Camera-type eye (tissue), 1 donor: ENCODE measurements around the genes PPFIA2 and RASSF9.

DNA sequence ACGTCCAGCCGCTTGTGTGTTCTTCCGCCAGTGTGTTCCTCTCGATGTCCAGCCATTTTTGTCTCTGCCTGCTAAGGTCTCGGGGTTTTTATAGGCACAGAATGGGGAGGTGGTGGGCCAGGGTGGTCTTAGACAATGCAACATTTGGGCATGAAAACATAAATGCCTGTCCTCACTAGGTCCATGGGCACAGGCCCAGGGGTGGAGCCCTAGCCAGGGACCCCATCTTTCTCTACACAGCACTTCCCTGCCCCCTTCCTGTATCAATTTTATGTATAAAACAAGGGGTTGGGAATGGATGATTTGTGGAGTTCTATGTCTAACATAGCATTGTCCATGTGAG is 3.3 kb downstream of the NAV3 start:
- RAMPAGE, long total RNA = no peak

- RAMPAGE, long total RNA = no peak
These were observed 63.2 kb downstream of the NAV3 start for GRCh38 chr12:77893766-77894476.

DNA sequence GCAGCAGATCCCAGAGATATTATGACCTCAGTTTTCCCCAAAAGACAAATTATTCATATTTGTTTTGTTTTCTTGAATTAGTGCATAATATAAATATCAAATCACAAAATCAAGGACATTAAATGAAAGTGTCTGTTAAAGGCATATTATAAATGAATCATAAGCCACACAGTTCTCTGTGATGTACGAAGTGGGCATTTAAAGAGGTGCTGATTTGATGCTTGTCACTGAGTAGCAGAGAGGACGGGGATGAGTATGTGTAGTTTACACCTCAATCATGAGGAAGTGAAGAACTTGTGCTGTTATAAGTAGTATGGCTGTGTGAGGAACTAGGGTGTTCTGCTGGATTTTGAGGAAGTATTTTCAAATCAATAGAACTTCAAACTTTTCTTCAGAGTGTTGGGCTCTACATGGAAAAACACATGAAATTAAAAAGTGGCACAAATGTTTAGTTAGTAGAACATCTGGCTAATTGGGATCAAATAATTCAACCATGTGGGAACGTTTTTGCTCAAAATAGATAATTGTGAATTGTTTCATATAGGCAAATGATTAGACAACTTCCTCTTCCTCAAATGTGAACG is 168.3 kb downstream of the NAV3 start:
- RAMPAGE, long total RNA = no peak

GRCh38 chr12:78864125-78864527 is 448 bp upstream of the SYT1 start:
- RAMPAGE, long total RNA = no peak

DNA sequence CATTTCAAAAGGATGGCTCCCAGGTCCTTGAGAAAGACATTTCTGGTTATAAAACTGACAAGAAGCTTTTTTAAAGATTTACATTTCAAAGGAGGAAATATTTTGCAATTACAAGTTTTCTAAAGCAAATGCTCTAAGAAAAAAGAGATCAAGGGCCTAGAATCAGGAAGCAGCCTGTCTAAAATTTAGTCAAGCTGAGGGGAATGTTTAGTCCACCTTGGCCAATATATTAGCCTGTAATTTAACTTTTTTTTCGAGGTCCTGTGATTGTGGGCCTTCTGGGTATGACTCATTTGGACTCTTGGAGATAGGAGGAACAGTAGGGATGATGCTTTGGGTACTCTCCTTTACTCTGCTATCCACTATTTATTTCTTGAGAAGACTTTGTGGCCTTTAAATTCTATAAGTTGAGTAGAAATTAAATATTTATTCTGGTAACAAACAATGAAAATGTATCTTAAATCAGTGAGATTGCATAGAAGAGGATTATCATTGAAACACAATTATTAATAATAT is 72.5 kb downstream of the SYT1 start:
- RAMPAGE, long total RNA = no peak

GRCh38 chr12:79415702-79416015 is 275.1 kb downstream of the PAWR start:
- RAMPAGE, long total RNA = no peak

DNA sequence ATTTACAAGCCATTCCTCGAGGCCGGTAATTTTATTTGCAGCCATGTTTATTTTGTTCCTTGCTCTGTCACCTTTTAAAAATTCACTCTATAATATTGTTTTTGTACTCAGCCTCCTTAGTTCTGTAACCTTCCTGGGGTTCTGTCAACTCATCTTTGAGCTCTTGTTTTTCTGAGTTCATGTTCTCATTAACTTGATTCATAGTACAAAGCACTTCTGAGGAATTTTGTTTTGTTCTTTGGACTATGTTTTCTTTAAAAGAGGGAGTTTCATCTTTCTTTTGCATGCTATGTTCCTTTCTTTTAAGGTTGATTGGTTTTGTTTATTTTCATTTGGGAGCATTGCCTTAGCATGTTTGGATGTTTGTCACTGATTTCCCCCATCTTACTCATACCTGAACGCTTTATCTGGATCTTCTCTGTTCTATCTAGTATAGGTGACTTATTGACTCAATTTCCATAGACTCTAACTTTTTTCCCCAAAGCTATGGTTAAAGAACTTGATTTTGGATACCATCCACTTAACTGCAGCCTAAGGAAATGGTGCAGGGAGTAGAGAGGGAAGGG is 268.6 kb downstream of the PAWR start:
- RAMPAGE, long total RNA = no peak

DNA sequence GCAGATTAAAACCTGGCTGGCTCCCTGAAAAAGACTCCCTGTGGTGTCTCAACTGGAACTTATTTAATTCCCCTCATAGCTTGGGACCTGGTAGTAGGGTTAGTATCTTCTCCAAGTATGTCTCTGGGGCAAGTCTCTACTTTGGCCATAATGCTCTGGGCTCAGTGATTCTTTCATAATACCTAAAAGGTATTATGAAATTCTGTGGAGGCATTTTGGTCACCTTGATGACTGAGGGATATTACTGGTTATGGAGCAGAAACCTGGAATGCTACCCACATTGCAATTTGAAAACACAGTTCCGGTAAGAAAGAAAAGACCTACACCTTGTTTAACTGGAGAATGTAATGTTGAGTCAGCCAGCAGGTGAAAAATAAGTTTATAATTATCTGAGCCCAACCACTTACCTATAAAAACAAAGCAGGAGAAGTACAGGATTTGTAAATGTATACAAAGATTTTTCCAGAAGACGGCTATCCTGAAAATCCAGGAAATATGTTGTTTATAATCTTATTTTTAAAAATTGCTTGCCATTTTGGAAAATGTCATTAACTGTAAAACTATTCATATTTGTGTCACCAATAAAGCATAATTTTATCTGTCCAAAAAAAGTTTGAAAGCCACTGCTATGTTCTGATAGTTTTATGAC is 55.5 kb downstream of the PAWR start:
- RAMPAGE, long total RNA = no peak

- RAMPAGE, long total RNA = no peak
These were observed 3.7 kb downstream of the OTOGL start for GRCh38 chr12:80103075-80103491.

- RAMPAGE, long total RNA = no peak
These were observed 150.7 kb downstream of the OTOGL start for GRCh38 chr12:80250078-80250487.

GRCh38 chr12:80697269-80697784 is 10.1 kb upstream of the MYF6 start:
- RAMPAGE, long total RNA = no peak

- RAMPAGE, long total RNA = no peak
These were observed 20.1 kb downstream of the LIN7A start for GRCh38 chr12:80917573-80918104.

- RAMPAGE, long total RNA = no peak
These were observed 1.2 kb downstream of the LIN7A start for GRCh38 chr12:80936130-80937412.

- RAMPAGE, long total RNA = no peak
These were observed at the start of gene PPFIA2 for GRCh38 chr12:81759024-81759840. Gene PPFIA2 (minus strand): TSS chr12:81759350.

DNA sequence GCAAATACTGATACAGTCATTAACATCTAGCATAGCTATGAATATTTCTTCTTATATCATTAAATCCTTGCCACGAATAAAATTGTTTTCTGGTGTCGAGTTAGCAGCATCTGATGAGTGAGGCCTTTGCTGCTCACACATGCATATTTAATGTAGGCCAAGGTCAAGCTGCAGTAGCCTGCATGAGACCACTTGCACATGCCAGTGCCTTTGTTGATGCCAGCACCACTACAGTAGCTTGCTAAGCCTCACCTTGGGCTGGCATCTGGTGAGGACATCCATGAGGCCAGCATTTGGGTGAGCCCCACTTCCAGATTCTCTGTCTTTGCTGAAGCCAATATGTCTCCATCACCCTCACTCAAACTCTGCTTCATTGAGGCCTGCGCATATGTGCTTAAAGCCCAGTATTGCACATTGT is 8.1 kb downstream of the CCDC59 start:
- RAMPAGE, long total RNA = no peak

DNA sequence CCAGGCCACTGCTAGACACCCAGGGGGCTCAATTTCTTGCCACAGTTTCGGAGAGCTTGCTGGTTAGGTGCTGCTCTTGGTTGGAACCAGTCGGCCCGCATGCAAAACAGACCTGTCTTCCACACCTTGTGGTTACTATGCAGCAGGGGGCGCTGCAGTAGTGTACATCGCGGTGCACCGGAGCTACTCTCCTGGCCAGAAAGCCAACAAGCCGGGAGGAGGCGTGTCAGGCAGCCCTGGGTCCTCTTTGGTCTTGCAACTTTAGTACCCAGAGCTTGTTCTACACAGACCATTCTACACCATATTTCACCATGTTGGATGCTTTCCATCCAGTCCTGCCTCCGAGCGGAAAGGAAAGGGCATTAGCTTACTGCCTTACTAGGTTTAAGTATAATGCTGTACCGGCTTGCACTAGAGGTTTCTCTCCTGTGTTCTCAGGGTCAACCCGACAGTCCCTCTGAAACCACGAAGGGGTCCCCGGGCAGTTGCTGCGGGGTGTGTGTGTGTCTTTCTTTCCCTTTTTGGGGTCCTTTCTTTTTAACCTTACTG is 908 bp upstream of the TMTC2 start:
- RAMPAGE, long total RNA = no peak

GRCh38 chr12:84689479-84690240 is 222.9 kb downstream of the SLC6A15 start:
- RAMPAGE, long total RNA = no peak

DNA sequence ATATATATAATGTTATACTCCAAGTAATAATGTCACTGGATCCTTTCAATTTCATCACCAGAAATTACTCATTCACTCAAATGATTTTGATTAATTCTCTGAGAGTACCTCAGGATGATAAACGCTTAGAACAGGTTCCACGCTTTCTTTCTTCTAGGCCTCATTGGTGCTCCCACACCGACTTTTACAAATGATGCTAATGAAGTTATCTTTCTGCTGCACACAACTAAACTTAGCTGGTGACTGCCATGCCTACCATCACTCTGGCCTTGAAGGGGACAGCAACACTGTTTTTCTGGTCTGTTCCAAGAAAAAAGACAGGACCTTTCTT is 100.1 kb downstream of the RASSF9 start:
- RAMPAGE, long total RNA = no peak

DNA sequence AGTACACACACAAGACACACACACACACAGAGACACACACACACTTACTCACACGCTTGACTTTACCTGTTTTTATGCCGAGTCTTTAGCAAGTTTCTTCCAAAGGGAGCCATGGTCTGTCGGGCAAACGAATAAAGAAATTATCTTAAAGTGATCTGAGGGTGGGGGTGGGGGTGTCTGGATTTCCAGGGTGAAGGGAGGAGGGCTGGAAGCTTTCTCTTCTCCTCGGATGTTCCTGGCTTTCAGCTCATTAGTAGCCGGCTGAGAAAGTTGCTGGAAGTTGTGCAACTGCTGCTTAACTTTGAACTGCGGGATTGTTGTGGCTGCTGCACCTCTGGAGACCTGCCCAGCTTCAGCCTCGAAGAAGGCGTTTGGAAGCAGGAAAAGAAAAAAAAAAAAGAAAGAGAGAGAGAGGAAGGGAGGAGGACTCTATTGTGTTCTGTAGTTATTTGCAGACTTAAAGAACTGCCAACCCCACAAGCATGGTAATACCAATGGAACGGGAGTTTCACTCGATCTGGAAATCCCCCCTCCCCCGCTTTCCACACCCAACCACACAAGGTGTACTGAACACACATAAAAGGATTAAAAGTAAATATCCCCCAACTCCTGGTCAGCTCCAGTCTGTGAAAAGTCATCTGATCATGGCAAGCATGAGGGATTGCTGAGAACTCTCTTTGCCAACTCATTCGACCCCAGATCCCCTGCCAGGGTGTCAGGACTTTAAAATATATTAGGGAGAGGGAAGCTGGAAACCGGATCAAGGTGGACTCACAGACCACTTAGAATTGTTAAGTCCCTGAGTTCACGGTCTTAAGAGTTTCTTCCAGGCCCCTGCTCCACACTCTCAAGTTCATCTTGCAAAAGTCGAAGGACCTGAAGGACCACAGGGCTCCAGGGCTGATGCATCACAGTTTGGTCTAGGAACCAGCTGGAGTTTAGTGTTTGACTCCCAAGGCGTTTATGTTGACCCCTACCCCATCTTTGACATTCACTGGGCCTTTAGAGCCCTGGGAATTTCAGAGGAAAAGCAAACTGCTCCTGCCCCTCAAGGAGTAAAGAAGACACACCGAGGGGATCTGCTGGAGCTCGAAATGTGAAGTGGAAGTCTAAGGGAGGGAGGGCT is at the start of gene RASSF9:
Gene RASSF9 (minus strand): TSS at position 321 of the 1,126 bp plus-strand sequence.
- RAMPAGE, long total RNA = start-site peak on the minus strand centred at position 329 of the sequence, 185 bp wide, 35 reads

DNA sequence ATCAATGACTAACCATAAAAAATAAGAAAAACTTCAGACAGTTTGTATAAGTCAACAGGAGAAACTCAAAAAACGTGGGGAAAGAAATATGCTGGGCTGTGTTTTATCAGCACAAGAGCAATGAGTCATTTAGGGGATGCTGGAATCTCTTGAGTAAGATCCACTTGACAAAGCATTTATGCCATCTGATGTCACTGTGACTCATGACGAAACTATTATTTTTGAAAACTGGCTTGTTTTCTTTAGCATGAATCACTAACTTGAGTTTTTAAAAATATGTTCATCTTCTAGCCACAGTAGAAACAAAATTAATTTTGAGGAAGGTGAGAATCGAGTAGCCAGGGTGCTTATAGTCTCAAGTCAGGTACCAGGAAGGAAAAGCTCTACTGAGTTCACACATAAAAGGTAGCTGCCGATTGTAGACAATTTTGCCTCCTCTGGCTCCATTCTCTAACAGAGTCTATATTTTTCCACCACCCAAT is 456.2 kb upstream of the MGAT4C start:
- RAMPAGE, long total RNA = no peak